Helper T cell (primary cell): ENCODE measurements around a stretch of chr22.

DNA sequence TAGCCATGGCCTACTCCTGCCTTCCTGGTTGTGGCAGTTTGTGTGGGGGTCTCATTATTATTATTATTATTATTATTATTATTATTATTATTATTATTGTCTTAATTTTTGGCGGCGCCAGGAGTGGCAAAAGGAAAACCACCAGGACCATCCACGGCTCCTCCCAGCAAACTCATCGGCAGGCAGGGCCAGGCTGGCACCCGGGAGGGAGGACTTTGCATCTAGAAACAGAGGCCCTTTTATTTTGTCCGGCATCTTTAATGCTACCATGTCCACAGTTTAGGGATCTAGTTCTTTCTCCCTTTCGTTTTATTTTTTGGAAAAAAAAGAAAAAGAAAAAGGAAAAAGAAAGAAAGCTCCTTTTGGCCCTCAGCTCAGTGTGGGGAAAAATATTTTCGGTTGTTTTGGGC is 69.4 kb upstream of the PPARA start:
- PRO-cap, 2 experiments = no peak in any of the 2 experiments

GRCh38 chr22:46089534-46089892 is 60.8 kb upstream of the PPARA start:
- PRO-cap, 2 experiments = no peak in any of the 2 experiments

- PRO-cap, 2 experiments = no peak in any of the 2 experiments
Observed at GRCh38 chr22:46099005-46099864, 51.1 kb upstream of the PPARA start.

GRCh38 chr22:46361847-46362957 is 26.7 kb downstream of the TRMU start:
- PRO-cap, 2 experiments = no peak in any of the 2 experiments

GRCh38 chr22:46362958-46363256 is 27.4 kb downstream of the TRMU start:
- PRO-cap, 2 experiments = no peak in any of the 2 experiments

- PRO-cap, 2 experiments = no peak in any of the 2 experiments
Observed at GRCh38 chr22:46375077-46375604, 39.6 kb downstream of the TRMU start.

- PRO-cap, 2 experiments = no peak in any of the 2 experiments
Observed at GRCh38 chr22:46377772-46377974, 42.2 kb downstream of the TRMU start.

- PRO-cap, 2 experiments = no peak in any of the 2 experiments
Observed at GRCh38 chr22:46457644-46458236, 79.7 kb downstream of the CELSR1 start.

DNA sequence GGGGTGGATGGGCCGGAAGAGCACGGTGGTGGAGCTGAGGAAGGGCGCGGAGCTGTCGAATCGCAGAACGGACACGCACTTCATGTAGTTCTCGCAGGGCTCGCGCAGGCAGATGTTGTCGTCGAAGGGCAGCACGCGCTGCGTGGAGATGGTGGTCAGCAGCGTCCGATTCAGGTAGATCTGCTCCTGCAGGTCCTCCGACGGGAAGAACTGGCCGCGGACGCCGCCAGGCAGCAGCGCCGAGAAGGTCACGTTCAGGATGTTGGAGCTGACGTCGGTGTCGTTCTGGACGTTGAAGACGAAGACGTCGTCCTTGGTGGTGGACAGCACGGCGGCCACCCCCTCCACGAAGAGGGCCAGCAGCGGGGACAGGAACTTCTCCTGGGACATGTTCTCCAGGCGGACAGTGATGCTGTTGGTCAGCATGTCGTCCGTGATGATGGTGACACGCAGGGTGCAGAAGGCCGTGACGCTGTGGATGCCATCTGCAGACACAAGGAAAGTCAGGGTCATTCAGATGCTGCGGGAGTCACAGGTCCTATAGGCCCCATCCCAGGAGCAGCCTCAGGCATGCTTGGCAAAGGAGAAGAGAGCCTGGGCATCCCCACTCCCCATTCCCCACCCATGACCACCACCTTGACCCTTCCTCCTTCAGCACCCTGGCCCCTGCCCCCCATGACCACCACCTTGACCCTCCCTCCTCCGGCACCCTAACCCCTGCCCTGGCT is 73.4 kb downstream of the CELSR1 start:
- PRO-cap, 2 experiments = no peak in any of the 2 experiments

- PRO-cap, 2 experiments = no peak in any of the 2 experiments
Observed at GRCh38 chr22:46646874-46647292, 26.7 kb downstream of the GRAMD4 start.

- PRO-cap, 2 experiments = no peak in any of the 2 experiments
Observed at GRCh38 chr22:46672474-46673119, 52.4 kb downstream of the GRAMD4 start.

DNA sequence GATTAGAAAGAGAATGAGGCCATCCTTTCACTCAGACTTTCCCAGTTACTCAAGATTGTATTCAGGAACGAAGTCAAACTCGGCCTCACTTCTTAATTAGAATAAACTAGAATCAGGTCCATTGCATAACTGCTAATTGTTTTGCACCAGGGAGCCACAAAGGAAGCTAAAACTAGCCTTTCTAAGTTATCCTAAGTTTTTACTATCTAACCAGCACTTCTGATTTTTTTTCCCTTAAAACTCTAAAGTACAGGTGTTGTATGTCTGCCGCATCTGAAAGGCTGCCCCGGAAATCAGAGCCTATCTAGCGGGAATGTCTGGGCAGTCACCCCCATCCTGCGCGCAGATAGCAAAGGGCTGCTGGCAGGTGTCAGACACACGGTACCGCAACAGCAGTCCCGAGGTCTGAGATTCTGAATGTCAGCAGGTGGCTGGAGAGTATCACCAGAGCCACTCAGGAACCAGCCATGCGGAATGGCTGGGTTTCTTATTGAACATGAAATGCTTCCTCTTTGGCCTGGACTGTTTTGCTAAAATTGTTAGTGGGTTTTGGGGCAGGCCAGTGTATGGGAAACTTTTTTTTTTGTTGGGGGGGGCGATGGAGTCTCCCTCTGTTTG is 53.5 kb downstream of the CERK start:
- PRO-cap, 2 experiments = no peak in any of the 2 experiments

- PRO-cap, 2 experiments = no peak in any of the 2 experiments
Observed at GRCh38 chr22:46801349-46801748, 38.9 kb downstream of the TBC1D22A start.

DNA sequence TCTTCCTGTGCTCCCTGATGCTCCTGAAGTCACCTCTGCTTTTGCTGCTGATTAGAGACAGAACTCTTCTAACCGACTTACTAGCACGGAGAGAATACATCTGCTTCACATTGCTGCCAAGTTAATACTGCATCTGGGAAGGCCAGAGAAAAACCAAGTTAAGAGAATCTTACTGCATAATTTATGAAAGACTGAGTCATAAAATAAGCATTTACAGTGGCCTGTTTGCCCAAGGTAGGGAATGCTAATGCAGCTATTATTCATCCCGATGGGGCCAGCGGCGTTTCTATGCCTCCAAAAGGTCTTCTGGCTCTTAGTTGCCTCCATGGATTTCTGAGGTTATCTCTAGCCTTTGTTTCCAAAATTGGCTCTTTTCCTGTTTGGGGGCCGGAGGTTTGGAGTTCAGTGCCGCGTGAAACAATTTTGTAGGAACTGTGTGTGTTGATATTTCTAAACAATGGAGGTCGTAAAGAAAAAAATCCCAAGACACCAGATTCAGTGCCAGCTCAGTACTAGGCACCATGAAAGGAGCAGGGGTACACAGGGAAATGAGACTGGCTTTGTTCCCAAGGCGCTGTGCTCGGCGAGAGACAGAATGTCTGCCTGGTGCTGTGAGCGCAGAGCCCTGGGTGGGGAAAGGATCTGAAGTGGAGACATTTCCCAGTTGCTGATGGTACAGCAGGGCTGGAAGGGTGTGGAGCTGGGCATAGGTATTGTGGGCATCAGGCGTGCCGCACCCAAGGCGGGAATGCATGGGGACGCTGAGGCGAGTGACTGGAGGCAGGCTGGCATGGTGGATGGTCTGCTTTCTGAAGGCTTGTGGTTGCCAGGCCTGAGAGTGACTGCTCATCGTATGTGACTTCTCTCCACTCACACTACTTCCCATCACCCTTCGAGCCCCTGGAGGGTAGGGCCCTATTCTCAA is 67.2 kb downstream of the TBC1D22A start:
- PRO-cap, 2 experiments = no peak in any of the 2 experiments

DNA sequence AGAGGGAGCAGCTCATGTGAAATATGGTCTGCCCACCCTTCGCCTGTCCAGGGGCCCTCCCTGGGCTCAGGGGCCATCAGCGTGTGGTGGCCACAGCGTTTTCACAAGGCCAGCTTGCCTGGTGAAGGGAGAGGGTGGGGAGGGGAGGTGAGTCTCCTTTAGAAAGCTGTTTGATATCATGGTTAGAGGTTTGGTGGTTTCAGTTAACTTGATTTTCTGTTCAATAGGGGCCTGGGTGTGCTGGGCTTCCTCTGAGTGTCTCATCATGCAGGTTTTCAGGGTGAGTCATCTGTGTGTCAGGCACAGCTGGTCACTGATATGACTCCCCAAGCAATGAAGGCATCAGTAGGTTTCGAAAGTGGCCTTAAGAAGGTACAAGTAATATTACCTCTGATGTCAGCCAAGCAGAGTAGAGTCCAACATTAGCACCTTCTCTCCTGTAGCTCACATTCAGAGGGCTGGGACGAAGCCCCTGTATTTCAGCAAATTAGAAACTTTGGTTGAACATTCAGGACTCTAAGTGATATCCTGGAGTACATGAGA is 172.4 kb downstream of the TBC1D22A start:
- PRO-cap, 2 experiments = no peak in any of the 2 experiments

DNA sequence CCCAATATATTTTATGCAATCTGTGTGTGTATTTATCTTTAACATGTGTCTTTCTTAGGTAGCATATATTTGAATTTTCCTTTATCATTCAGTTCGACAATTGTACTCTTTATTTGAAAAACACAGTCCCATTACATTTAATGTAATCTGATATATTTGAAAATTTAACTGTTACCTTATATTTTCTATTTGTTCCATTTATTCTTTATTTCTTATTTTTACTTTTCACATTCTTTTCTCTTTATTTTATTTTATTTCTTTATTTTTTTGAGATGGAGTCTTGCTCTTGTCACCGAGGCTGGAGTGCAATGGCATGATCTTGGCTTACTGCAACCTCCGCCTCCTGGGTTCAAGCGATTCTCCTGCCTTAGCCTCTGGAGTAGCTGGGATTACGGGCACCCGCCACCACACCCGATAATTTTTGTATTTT is 785.6 kb upstream of the TAFA5 start:
- PRO-cap, 2 experiments = no peak in any of the 2 experiments

DNA sequence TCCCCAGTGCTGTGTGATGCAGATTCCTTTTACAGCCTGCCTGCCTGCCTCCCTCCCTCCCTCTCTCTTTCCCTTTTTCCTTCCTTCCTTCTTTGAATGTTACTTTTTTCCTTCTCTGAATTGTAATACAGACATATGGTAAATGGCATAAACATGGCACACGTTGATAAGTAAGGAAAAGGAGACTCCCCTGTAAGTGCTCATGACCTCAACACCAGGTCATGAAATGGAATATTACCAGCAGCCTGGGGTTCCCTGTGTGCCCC is 779.1 kb upstream of the TAFA5 start:
- PRO-cap, 2 experiments = no peak in any of the 2 experiments

DNA sequence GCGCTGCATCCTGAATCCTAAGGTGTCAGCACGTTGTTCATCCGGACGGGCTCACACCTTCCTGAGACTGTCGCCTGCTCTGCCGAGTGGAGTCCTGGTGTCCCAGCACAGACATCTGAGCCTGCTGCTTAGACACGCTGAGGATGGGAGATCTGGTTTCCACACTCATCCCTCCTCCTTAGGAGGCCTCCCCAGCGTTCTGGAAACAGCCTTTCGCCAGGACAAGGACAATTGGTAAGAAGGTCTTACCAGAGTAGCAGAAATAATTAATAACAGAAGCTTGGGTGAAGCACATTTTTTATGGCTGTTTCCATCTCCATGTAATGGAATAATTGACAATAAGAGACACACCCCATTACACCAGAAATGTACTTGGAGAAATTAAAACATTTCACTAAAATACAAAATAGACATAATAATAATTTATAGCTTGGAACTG is 2.3 kb downstream of the TAFA5 start:
- PRO-cap, 2 experiments = no peak in any of the 2 experiments

- PRO-cap, 2 experiments = peak in 1 of 2 experiments; most common plus-strand start chr22:48587926 (in 1)
Observed at GRCh38 chr22:48587685-48588007, 98.3 kb downstream of the TAFA5 start.

DNA sequence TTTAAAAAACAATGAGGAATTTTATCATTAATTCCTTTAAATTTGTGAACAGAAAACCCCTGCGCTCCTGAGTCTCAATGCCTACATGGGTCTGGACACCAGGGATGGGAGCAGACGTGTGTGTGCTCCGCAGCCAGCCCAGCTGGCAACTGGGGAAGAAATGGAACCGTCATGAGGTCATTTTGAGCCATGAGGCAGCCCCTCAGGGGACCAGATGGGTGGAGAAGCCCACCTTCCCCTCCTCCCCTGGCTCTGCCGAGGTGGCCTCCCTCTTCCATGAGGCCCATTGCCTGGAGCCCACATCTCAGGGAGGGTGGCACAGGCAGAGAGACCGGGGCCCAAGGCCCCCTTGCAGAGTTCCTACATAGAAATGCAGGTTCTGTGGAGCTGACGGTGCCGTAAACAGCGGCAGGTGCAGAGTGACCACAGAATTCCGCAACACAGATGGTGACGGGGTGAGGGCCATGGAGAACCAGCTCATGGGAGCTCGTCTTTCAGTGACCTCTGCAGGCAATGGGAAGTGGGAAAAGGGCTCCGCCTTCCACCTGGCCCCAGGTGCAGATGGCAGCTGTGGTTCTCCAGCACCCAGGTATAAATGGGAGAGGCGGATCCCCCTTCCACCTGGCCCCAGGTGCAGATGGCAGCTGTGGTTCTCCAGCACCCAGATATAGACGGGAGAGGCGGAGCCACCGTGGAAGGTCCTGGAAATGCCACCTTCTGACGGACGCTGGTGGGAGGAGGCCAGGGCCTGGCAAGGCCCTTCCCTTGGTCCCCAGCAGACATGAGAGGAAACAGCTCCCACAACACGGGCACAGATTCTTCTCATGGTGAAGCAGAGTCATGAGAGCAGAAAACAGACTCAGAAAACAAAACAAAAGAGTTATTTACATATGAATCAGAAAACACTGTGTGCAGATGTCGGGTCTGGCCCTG is 572.9 kb downstream of the TAFA5 start:
- PRO-cap, 2 experiments = no peak in any of the 2 experiments